SJCRH30 (cell line): ENCODE results near the genes BDKRB1, AK7 and BCL11B.

DNA sequence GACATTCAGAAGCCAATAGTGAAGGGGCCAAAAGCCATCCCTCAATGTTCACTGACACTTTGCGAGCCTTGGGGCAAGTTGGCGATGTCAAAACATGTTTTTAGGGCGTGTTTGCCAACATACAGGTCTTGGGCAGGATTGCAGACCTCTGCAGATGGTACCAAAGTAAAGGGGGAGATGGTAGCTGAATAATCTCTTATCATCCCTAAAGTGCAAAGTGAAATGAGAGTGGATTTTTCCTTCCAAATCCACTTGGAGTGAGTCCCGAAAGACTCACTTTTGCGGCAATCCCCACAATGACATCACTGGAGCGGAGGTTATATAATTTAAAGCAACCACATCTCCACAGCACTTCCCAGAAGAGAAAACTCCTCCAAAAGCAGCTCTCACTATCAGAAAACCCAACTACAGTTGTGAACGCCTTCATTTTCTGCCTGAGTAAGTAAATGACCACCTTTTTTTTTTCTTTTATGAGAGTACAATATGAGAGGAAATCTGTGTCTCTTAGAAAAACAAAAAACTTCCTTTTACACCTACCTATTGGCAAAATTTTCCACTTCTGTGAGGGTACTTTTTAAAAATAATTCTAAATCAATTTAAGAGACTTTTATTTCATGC, at the start of gene BDKRB1:
TSS of gene BDKRB1 (plus strand) at position 348 of the 618 bp plus-strand sequence.
- RAMPAGE, long total RNA, result no peak

DNA sequence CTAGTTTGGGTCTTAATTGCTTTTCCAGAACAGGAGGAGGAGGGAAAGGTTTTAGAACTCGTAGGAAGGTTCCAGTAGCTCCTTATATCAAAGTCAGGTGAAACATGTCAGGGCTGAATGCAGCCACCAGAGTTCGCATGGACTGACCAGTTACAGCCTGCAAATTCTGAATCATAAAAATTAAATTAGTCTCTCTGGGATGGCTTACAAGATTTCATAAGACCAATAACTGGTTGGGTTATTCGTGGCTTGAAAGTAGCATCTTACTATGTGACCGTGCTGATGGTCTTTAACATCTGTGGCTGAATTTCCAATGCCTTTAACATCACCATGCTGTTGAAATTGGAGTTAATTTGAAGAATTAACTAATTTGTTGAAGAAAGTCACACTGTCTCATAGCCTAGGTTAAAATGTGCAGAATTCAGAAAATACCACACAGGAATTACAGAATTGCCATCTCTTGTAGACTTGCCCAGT, 509 bp downstream of the BDKRB1 start:
- RAMPAGE, long total RNA, result no peak

DNA sequence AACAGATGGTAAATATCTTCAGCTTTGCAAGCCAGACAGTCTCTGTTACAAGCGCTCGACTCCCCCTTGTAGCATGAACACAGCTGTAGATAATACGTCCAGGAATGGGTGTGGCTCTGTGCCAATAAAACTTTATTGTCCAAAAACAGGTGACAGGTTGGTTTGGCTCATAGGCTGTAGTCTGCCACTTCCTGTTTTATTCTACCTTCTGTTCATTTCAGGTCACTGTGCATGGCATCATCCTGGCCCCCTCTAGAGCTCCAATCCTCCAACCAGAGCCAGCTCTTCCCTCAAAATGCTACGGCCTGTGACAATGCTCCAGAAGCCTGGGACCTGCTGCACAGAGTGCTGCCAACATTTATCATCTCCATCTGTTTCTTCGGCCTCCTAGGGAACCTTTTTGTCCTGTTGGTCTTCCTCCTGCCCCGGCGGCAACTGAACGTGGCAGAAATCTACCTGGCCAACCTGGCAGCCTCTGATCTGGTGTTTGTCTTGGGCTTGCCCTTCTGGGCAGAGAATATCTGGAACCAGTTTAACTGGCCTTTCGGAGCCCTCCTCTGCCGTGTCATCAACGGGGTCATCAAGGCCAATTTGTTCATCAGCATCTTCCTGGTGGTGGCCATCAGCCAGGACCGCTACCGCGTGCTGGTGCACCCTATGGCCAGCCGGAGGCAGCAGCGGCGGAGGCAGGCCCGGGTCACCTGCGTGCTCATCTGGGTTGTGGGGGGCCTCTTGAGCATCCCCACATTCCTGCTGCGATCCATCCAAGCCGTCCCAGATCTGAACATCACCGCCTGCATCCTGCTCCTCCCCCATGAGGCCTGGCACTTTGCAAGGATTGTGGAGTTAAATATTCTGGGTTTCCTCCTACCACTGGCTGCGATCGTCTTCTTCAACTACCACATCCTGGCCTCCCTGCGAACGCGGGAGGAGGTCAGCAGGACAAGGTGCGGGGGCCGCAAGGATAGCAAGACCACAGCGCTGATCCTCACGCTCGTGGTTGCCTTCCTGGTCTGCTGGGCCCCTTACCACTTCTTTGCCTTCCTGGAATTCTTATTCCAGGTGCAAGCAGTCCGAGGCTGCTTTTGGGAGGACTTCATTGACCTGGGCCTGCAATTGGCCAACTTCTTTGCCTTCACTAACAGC, 7.8 kb downstream of the BDKRB1 start:
- RAMPAGE, long total RNA, result no peak

DNA sequence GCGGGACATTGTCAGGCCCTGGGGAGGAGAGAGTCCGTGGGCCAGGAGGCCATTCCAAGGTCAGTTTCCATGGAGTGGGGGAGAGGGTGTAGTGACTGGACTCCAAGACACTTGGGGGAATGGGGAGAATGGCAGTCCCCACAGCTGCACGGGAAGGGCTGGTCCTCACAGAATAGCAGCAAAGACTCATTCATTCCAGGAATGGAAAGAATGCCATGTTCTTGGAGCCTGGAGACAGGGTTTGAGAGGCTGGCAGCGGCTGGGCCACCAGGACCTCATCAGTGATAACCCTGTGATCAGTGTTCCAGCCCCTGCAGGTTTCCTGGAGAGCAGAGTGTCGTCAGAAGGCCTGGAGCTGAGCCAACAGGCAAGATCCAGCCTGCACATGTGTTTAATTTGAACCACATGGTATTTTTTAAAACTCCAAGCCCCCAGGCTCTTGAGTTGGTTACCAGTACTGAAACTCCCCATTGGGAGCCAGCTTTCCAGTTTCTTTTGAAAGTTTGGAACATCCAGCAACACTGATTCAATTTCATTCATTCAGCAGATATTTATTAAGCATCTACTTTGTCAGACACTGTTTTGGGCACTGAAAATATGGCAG, 11.3 kb downstream of the BDKRB1 start:
- RAMPAGE, long total RNA, result no peak

GRCh38 chr14:96357312-96357890, 5.7 kb downstream of the ATG2B start:
- RAMPAGE, long total RNA, result no peak

DNA sequence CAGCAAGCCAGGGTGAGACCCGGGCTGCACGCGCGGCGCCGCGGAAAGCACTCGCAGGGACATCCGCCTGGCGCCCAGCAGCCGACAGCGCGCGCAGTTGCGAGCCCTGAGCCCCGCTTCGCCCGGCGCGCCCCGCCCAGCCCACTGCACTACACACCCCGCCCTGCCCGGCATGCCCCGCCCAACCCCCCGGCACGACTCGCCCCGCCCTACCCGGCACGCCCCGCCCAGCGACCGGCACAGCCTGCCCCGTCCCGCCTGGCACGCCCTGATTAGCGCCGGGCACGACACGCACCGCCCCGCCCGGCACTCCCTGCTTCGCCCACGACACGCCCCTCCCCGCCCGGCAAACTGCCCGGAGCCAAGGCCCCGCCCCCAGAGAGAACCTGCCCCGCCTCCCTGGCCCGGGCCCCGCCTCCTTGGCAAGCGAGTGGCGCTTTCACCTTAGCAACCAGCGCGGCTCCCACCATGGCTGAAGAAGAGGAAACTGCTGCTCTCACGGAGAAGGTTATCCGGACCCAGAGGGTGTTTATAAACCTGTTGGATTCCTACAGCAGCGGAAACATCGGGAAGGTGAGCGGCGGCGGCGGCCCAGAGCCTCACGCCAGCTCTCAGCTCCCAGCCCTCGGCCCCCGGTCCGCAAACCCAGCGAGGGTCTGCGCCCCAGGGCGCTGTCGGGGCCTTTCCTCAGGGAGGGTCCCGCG, at the start of gene AK7:
TSS of gene AK7 (plus strand) at position 442 of the 704 bp plus-strand sequence.
- RAMPAGE, long total RNA, result no peak

GRCh38 chr14:96502657-96503527, 710 bp downstream of the PAPOLA start:
- RAMPAGE, long total RNA, result no peak

DNA sequence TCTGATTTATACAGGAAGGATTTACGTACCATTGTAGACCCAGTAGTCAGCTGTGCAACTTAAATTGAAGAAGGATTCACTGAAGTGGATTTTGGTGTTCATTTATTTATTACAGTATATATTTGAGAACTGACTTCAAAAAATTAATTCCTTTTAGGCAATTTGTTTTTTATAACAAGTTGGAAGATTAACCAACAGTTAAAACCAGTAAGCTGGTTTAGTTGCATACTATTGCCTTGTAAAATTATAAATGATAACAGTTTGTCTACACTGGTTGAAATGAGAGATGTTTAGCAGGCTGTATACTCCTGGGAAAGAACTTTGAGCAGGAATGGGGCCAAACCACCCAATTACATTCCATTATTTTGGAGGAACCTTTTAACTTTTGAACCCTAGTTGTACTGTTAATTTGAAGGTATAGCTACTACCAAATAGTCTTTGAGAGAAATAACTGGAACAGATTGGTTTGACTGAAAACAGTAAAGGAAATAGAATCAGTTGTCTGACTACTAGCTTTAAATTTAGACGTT, 33.9 kb downstream of the PAPOLA start:
- RAMPAGE, long total RNA, result no peak

DNA sequence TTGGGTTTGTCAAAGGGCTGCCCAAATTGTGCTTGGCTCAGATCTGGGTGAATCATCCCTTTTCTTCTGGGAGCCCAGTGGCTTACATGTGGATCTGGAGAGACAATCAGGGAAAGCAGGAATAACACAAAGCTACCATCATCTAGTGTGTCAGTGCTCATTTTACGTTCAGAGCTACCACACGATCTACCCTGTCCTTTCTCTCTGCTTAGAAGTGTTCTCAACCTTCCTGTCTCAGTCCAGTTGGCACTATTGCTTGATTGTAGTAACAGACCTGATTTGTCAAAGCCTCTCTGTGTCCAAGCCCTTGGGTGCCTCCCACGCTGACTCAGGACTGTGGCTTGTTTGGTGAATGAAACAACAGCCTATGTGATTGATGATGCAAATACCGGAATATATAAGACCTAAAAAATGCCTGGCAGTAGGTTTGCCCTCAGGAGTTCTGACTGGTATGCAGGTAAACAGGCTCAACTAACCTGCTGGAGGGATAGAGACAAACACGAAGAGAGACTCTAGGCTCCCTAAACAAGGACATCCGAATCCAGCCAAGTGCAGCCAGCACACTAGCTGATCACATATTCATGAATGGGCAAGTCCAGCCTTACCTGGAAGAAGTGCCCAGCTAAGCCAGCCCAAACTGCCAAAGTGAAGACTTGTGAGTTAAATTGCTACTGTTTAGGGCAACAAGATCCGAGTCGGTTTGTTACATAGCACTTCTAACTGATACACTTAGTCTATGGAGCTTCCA, 974.5 kb downstream of the VRK1 start:
- RAMPAGE, long total RNA, result no peak

- RAMPAGE, long total RNA, result no peak
Measured at GRCh38 chr14:97985386-97985769, 1188.2 kb downstream of the VRK1 start.

GRCh38 chr14:98138089-98138699, 1133.8 kb downstream of the BCL11B start:
- RAMPAGE, long total RNA, result no peak

GRCh38 chr14:98173263-98173895, 1098.6 kb downstream of the BCL11B start:
- RAMPAGE, long total RNA, result no peak

DNA sequence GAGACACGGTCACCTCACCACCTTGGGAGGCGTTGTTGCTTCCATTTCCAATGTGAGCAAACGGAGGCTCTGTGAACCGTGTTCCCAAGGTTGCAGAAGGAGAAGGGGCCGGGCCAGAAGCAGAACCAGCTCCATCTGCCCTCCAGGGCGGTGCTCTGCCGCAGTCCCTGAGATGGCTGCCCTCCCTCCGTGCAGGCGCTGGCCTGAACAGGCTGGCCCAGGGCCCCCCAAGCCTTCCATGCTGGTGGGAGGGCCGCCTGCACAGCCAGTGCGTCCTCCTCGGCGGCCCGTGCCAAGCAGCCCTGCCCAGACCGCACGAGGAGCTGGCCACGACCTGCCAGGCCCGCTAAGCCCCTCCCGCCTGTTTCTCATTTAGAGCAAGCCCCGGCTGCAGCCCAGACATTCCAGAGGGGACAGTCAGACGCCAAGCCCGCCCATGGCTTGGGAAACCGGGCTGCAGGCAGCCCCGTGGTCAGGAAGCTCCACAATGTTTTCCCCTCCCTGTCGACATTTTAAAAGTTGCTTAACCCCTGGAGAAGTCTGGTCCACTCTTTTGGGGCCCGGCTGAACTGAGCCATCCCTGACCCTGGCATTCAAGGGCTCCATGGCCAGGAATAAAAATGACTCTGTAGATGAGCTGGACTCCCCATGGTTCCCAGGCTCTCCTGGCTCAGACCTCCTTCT, 236.1 kb downstream of the BCL11B start:
- RAMPAGE, long total RNA, result no peak

DNA sequence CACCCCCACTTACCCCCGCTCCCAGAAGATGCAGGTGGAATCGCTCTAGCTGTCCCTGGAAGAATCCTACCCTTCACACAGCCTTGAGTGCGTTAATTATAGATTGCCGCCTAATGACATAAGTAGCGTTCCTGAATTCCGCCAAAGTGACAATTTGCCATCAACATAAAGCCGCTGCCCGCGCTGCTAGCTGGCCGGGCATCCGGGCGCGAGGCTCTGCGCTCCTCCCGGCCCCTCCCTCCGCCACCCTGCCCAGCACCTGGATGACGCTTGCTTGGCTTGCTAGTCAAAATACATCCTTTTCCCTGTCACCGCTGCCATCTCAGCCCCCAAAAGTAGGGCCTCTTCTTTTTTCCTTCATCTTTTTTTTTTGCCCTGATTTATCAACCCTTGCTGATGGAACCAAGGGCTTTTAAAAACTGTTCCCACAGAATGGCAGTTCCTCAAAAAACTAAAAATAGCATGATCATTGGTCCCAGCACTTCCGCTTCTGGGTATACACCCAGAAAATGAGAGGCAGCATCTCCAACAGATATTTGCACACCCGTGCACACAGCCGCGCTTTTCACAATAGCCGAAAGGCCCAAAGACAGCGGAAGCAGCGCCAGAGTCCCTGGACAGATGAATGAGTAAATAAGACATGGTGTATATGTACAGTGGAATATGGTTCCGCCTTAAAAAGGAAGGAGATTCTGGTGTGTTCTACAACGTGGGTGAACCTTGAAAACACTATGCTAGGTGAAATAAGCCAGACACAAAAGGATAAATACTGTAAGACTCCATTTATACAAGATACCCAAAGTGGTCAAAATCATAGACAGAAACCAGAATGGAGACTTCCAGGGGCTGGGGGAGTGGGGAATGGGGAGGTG, 235.2 kb downstream of the BCL11B start:
- RAMPAGE, long total RNA, result no peak

DNA sequence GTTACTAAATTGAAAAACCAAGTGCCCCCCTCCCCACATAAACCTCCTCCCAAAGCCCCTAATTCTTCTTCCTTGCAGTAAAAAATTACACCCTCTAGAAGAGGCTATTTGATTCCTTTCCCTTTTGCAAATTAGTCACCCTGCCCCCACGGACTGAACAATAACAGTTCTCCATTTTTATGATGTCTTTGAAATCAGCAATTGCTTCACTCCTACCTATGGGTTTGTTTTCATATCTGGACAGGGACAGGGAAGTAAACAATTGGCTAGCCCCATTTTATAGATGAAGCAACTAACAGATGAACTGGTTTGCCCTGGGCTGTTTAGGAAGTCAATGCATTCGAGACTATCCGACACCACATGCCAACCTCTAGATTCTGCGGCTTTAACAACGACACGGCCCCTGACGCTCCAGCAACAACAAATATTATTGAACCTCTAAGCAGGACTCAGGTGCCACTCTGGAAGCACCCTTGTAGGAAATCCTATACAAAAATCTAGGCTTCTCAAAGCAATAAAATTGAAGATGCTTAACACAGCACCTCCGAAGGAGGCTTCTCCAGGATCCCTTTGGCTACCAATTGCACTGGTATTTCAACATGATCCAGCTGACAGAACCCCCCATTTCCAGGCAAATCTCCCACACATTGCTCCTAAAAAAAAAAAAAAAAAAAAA, 28.6 kb downstream of the BCL11B start:
- RAMPAGE, long total RNA, result no peak

DNA sequence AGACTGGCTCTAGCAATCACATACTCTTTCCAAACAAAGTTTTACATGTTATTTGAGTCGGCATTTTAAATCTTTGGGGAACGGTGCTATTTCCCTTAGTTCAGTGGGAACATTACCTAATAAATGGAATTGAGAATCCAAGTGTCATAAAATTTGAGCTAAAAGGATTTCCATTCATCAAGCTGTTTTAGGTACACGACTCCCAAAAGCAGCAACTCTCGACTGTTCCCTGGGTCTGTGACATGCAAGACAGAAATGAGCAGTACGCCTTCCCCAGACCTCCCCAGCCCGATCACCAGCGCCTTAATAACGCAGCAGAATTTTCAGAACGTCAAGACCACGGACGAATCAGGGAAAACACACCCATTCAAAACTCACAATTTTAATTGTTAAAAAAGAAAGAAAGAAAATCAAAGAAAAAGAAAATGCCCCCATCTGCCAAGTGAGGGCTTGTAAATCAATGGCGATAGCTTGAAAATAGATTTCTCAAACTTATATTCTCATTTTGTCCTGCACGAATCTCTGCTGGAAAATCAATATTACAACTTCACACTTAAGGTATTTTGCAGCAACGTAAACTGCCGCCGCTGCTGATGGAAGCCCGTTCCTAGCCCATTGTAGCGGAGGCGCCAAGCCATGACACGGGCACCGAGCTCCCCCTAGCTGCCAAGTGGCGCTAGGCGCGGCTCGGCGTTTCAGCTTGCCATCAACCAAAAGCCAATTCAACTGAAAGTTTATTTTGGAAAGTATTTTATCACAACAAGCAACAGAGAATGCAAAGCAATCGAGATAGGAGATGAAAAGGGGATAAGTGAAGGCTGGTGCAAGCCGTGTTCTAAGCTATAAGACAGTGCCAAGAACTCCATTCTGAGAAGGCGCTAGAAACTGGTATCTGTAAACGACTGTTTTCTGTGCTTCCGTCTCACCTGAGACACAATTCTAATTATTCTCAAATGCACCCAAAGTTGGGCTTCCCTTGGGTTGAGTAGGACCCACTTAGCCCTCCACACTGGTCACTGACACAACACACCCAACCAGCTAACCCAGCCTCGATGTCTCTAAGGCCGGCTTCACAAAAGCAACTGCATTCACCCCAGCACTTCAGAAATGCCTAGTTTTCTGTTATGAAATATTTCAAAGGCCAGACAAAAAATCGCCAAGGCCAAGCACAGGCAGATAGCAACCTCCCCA, 5.5 kb downstream of the BCL11B start:
- RAMPAGE, long total RNA, result no peak

DNA sequence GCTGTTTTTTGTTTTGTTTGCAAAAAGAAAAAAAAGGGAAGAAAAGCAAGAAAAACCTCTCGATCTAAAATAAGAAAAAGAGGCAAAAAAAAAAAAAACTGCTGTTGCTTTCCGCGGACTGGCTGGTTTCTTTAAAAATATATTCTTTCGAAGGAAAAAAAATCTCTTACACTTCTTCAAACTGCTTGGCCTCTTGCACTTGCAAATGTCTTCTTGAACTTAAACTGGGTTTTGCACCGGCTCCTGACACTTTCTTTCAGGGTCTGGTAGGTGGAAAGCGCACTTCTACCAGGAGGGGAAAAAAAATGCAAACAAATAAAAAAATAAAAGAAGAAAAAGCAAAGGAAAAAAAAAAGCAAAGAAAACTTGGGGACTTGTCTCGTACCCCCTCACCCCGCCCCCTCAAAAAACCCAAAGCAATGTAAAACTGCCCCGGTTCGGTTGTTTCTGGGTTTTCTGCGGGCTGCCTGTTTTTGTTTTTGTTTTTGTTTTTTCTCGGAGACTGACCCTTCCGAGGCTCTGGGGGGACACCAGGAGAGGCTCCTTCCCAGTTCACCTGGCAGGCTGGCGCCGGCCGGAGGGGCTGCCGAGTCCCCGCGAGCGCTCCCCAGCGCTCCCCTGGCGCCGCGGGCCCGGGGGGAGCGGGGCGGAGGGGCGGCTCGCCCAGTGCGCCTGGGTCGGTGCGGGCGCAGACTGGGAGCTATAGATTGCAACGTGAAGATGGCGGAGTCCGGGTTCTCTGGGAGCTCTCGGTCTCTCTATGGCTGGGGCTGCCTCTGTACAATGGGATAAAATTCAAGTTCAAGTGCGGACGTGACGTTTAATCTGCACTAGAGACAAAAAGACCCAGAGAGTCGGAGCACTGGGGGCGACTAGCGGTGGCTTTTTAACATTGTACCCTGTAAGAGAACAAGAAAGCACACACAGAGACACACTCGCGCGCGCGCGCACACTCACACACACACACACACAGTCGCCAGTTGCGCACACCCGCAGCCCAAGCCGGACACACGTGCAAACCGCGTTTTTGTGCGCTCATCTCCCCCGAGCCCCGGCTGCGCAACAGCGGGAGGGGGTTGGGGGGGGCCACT, at the start of gene BCL11B:
TSS of gene BCL11B (minus strand) at position 766 of the 1,091 bp plus-strand sequence.
- RAMPAGE, long total RNA, result no peak

DNA sequence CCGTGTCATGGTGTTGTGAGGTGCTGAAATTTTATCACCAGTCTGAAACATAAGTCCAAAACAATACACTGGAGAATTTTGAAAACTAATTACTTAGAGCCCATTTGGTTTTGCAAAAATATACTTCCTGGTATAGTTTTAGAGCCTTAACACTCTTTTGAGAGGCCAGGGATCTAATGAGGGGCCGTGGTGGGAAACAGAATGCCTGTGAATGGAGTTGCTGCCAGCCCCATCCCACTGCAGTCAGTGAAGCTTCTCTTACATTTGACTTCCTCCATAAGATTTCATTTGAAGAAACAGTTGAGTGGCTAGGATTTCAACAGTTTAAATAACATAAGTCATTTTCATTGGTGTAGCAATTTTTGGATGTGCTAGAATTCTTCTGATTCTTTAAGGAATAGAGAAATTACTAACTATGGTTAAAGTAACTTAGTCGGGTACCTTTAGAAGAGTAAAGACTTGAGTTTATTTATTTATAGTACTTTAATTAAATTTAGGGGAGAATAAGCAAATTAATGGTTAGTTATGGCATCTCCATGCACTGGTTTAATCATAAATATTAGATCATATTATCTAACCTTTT, 20.5 kb downstream of the CCNK start:
- RAMPAGE, long total RNA, result no peak

DNA sequence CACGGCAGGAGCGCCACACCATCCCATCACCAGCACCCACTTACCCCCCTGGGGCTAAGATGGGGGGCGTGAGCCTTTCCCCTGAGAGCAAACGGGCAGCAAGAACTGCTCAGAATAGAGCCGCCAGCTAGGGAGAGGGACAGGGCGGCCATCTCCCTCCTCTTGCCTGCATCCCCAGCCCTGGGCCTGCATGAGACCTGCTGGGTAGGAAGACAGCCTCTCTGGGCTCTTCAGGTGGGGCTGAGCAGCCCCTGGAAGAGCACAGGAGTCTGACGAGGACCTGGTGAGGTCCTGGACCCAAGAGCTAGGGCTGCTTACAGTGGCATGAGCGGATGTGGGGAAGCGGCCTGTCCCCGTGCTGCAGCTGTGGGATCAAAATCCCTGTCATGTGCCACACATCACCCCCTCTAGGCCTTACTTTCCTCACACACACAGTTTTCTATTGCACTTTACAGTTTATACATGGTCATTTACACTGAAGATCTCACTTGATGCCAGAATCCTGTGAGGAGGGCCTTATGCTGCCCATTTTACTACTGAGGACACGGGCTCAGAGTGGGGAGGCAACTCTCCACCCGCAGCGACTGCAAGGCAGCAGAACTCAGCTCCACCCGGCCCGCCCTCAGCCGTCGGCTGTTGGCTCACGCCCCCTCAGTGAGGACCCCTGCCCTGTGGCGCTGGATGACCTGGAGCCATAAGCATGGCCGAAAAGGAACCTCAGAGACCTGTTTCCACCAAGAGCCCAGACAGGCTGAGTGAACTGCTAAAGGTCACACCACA, 32.5 kb downstream of the CCNK start:
- RAMPAGE, long total RNA, result no peak

DNA sequence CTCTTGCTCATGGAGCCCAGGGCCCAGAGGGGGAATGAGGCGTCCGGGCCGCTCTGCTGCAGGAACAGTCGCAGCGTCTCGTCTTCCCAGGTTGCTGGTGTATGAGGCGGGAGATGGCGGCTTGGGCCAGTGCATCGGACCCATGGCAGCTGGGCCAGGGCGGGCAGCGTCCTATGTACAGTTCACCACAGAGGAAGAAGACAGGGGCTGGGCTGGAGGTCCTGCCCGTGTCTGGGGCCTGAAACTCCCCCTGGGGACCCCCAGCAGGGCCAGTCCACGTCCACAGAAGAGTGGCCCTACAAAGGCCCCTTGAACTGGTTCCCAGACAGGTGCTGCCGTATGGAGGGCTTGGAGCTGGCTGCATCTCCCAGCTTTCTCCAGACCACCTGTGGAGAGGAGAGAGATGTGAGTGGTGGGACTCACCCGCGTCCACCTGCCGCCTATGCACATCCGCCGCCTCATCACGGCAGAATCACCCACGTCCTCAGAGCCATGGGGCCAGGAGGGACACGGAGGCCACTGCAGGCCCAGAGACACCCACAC, 33.8 kb downstream of the CCNK start:
- RAMPAGE, long total RNA, result no peak